ENCODE measurements around a stretch of chr11.

GRCh38 chr11:126157925-126158537 lies 53.4 kb downstream of the RPUSD4 start:
- PRO-cap, result no peak
- RAMPAGE, long total RNA, result no peak

- PRO-cap, result no peak
- RAMPAGE, long total RNA, result no peak
These were observed 38.8 kb downstream of the RPUSD4 start for GRCh38 chr11:126172479-126173258.

DNA sequence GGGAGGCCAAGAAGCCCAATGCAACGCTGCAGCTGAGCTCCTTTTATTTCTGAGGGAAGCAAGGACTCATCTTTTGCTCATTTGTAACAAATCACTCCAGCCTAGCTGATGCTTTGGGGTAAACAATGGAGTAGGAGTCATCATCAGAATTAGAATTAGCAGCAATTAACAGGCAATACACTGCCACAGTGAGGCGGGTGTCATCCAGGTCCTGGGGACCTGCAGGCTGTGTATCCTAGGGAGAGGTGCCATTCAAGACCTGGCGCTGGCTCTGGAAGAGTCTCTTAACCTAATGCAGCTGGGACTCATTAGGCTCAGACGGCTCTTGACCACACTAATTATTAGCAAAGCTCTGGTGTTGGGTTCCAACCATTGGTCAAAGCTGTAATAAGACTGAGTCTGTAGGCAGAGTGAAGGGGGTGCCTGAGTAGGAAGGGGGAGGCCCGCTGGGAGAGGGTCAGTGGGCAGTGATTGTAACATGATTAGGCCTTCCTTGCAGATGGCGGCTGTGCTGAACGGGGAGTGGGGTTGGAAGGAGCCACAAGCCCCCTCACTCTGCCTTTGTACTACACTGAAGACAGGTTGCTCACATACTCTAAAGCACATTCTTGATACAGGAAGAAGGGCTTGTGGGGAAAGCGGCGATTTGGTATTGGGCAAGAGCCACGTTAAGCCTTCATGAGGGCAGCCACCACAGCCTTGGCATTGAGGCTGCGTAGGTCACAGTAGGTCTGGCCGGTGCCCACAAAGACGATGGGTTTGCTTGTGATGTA lies 5.3 kb downstream of the SRPRA start:
- PRO-cap, result no peak
- RAMPAGE, long total RNA, result no peak

- PRO-cap, result no peak
- RAMPAGE, long total RNA, result no peak
These were observed 1.7 kb downstream of the SRPRA start for GRCh38 chr11:126266912-126267459.

DNA sequence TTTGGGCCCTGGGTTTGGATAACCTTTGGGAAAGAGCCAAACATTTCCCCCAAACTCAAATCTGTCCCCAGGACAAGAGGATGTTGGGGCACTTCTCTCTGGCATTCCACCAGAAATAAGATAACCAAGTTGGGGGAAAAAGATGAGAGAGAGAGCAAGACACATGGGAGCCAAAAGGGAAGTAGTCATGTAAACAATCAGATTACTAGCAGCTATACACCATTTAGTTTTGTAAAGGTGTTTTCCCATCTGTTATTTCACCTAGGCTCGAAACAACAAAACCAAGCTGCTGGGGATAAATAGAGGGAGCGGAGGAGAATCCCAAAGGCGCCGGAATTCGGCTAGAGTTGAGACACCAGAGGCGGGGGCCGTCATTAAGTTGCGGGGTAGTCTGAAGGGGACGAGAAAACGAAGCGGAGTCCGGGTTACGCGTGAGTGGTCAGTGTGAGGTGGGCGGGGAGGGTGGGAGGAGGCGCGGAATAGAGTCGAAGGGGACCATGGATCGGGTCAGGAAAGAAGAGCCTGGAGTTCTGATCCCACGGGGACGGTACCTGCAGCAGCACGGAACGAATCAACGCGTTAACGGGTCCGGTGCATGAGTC lies 457 bp downstream of the SRPRA start:
- PRO-cap, result no peak
- RAMPAGE, long total RNA, result no peak

GRCh38 chr11:126290305-126291069 lies 7.6 kb downstream of the TIRAP start:
- PRO-cap, result unidirectional peak, plus-strand start at chr11:126290948
- RAMPAGE, long total RNA, result no peak

DNA sequence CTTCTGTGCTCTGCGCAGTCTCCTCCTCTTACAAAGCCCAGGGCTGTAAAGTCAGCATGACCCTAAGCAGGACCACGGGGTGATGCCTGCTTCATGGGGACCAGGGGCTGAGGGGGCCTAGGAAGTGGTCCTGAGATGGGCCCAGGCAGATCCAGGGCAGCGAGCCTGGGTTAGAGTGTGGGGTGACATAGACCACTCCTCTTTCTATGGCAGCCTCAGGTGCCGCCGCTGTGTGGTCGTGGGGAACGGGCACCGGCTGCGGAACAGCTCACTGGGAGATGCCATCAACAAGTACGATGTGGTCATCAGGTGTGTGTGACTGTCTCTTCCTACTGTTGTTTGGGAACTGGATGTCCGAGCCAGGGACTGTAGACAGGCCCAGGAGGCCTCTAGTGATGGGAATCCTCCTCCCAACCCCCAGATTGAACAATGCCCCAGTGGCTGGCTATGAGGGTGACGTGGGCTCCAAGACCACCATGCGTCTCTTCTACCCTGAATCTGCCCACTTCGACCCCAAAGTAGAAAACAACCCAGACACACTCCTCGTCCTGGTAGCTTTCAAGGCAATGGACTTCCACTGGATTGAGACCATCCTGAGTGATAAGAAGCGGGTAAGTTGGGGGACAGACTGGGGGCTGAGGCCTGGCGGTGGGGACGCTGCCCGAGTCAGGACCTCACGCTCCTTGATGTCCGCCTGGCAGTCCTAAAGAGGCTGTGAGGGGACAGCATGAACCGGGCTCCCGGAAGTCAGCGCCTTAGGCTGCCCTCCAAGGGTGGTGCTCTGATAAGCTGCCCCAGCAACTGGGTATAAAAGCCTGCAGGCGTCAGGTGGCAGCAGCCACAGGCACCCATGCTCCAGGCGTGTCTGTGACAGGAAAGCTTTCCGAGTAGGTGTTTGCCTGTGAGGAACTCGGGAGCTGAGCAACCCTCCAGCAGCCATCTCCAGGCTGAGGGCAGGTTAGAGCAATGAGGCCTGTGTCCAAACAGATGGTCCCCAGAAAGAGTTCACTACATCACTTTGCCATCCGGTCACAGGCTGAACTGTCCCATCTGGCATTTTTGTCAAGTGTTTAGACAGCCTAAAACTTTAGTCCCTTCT lies 52.7 kb downstream of the ST3GAL4 start:
- PRO-cap, result no peak
- RAMPAGE, long total RNA, result no peak

DNA sequence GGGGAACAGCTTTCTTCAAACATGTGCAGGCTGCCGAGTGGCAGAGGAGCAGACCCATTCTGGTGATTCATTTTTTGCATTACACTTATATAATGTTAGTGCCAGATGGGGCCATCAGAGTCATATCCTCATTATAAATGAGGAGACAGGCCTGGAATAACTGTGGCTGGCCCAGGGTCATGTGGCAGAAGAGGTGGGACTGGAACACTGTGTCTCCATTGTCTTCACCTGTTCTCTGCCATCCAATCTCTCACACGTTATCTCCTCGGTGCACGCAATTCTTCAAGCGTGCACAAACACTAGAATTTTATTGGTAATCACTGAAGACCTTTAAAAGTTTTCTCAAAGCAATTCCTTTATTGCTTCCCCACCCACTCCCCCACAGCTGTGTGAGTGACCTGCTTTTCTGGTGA lies 75.1 kb downstream of the ST3GAL4 start:
- PRO-cap, result no peak
- RAMPAGE, long total RNA, result no peak

- PRO-cap, result no peak
- RAMPAGE, long total RNA, result no peak
These were observed 78.0 kb downstream of the ST3GAL4 start for GRCh38 chr11:126433463-126433862.

DNA sequence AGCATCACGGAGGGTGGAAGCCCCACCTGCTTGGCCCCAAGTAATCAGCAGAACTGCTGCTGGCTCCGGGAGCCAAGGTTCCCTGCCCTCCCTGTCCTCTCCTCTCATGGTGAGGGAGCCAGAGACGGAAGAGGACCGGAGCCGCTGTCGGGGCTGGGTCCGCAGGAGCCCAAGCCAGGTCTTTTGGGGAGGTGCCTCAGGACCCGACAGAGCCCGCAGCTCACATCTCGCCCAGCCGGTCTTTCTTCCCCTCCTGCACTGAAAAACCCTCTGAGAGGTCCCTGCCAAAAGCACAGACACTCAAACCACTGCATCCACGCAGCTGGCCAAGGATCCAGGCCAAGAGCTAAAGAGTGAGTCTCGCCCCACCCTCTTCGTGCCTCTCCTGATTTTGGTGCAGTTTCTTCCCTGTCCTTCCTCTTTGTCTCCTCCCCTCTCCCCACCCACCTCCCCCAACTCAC lies 97.2 kb downstream of the ST3GAL4 start:
- PRO-cap, result no peak
- RAMPAGE, long total RNA, result no peak

GRCh38 chr11:127109779-127110297 lies 109.3 kb upstream of the KIRREL3 start:
- PRO-cap, result no peak
- RAMPAGE, long total RNA, result no peak

- PRO-cap, result no peak
- RAMPAGE, long total RNA, result no peak
These were observed 627.7 kb upstream of the KIRREL3 start for GRCh38 chr11:127628219-127628646.

DNA sequence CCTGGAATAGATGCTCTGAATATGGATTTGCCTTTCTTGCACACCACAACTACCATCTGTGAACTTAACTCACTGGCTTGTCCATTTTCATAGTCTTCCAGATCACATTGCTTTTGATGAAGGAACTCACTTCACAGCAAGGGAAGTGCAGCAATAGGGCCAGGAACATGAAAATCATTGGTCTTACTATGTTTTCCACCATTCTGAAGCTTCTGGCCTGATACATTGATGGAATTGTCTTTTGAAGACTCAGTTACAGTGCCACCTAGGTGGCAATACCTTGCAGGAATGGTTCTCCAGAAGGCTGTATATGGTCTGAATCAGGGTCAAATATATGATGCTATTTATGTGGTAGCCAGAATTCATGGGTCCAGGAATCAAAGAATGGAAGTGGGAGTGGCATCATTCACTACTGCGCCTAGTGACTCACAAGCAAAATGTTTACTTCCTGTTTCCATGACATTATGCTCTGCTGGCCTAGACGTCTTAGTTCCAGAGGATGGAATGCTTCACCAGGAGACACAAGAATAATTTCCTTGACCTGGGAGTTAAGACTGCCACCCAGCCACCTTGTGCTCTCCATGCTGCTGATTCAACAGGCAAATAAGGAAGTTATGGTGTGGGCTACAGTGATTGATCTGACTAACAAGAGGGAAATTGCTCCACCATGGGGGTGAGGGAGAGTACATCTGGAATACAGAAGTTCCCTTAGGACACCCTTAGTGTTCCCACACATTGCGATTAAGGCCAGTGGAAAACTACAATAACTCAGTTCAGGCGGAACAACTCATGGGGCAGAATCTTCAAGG lies 491.9 kb downstream of the ETS1 start:
- PRO-cap, result no peak
- RAMPAGE, long total RNA, result no peak

DNA sequence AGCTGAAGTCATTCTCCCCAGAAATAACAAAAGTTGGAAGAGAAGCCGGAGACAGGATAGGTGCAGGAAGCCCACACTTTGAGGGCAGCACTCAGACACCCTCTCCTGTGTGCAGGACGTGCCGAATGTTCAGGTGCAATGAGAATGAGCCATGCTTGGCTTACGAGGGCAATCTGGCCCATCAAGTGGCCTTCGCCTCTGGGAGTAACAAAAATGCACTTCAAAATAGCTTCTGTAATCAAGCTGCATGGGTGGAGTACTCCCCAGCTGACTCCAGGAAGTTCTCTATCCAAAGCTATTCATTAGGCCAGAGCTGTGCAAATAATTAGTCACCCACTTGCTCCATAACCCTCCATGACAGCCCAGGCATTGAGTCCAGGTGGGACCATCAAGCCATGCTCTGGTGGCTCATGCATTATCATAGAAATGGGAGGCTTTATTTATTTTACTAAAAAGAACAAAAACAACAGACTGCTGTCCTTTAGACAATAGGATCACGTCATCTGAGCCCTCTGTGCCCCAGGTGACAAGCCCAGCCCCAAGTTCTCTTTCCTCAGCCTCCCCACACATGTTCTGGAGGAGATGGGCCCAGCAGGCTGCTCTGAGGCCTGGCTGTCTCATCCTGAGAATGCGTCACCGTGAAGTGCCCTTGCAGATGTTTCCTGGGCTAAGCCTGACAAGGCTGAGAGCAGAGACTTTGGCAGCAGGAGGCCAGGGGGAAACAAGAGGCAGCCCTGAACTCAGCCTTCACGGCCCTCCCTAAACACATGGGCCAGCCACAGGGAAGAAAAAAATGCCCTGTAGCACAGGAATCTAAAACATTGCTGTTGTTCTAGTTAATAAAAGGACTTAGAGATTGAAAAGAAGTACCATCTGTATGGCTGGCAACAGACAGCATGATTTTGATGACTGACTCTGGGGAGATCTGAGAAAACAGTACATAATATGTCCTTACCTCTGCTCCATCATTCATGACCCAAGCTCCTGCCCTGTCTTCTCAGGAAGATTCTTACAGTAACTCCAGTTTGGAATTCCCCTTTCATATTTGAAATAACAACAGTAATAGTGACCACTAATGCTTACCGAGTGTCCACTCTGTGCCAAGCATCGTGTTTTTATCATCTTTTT lies 244.6 kb downstream of the ETS1 start:
- PRO-cap, result no peak
- RAMPAGE, long total RNA, result no peak

DNA sequence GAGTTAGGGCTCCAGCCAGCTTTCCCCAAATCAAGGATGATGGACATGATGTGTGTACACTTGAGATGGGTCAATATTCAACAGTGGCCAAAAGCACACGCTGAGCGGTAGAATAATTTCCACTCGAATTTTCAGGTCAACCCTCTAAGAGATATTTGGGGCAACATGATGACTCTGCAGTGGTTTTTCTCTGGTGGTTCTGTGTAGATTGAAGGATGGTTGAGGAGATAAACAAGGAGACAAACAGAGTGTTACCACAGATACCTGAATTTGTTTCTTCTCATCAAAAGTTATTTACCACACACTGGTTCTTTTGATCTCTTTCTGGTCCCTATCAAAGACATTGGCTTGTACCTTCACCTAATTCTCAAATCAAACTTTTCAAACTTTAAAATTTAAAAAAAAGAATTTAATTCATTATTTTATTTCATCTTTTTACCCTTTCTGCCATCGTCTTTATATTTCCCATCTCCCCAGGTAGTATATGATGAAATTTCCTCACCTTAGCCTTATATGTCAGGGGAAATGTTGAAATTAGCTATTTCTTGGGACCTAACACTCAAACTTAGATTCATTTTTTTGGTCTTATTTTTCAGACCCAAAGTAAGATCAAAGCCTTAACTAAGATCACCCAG lies 241.9 kb downstream of the ETS1 start:
- PRO-cap, result no peak
- RAMPAGE, long total RNA, result no peak

- PRO-cap, result bidirectional peak, plus-strand start at chr11:128453711, minus-strand start at chr11:128453571
- RAMPAGE, long total RNA, result no peak
These were observed 133.9 kb downstream of the ETS1 start for GRCh38 chr11:128453390-128454014.

- PRO-cap, result no peak
- RAMPAGE, long total RNA, result no peak
These were observed 130.8 kb downstream of the ETS1 start for GRCh38 chr11:128456575-128456991.

- PRO-cap, result no peak
- RAMPAGE, long total RNA, result no peak
These were observed 112.7 kb downstream of the ETS1 start for GRCh38 chr11:128474650-128475029.

- PRO-cap, result no peak
- RAMPAGE, long total RNA, result no peak
These were observed 68.8 kb downstream of the ETS1 start for GRCh38 chr11:128518386-128519050.

DNA sequence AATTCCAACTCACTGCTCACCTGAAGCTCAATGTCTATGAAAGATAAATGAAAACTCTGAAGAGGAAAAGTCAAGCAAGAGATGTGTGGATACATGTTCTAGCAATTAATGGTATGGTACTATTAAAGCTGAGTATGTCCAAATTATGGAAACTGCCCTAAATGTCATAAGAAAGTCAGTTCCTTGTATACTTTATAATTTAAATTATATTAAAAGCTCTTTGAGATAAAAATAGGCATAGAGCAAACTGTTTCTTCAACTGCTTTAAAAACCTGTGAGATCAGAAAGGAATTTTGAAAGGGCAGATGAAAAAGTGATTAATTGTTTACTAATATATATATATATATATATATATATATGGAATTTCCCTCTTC lies 43.4 kb downstream of the ETS1 start:
- PRO-cap, result no peak
- RAMPAGE, long total RNA, result no peak